Mesenchymal stem cell of adipose (primary cell): ENCODE measurements around a stretch of chr11.

GRCh38 chr11:128411729-128412324 is 175.5 kb downstream of the ETS1 start:
- CAGE, long polyA plus RNA = no peak

DNA sequence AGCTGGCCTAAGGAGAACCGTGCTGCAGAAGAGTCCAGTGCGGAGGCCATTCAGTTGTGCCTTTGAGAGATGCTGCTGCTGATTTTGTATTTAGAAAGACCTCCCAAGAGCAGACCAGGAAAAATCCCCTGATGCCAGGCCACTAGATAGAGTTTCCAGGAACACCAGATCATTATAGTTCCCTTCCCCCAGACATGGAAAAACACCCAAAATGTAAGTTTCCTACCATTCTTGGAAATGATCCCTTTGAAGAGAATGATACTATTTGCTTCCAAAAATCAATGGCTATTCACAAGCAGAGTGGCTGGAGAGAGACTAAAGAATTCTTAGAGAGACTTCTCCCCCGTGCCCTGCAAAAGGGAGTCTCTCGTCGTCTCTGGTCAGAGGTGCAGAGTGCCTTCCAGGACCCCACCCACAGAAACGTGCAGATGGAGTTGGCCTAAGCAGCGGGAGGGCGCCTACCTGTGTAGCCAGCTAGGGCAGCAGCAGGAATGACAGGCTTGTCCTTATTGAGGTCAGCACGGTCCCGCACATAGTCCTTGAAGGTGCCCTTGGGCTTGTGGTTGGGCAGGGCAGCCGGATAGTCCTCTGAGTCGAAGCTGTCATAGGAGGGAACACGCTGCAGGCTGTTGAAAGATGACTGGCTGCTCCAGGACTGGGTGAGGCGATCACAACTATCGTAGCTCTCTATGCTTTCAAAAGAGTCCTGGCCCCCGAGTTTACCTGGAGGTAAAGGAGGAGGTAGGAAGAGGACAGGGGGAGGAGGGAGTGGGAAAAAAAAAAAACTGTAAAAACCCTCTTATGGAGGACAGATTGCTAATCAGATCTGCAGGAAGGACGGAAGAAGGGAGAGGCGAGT is 107.4 kb downstream of the ETS1 start:
- CAGE, long polyA plus RNA = no peak

GRCh38 chr11:128506899-128507931 is 80.1 kb downstream of the ETS1 start:
- CAGE, long polyA plus RNA = no peak

DNA sequence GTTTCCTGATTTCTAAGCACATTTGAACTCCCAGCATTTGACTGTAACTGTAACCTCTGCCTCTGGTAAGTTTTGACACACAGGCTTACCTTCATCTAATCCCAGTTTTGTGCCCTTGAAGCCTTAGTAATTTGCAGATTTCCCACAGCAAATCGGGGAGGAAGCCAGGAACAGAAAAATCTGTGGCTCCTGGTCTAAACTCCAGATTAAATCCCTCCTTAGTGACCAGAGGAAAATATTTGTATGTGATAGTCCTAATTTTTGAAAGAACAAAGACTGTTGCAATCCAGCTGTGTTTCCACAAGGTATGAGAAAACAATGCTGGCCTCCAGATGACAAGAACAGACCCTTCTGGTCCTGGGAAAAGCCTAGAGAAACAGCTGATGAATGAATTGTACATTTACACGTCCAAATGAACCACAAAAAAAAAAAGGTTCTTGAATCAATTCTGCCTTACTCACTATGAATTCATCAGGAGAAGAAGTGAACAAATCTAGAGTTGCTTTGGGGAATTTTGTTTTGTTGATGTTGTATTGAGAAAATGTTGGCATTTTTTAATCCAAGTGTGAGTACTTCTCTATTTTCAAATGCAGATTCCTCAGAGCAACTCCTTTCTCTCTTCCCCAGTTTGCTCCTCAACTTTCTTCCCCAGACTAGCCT is 63.7 kb downstream of the ETS1 start:
- CAGE, long polyA plus RNA = no peak

GRCh38 chr11:128561133-128561415 is 26.3 kb downstream of the ETS1 start:
- CAGE, long polyA plus RNA = no peak

DNA sequence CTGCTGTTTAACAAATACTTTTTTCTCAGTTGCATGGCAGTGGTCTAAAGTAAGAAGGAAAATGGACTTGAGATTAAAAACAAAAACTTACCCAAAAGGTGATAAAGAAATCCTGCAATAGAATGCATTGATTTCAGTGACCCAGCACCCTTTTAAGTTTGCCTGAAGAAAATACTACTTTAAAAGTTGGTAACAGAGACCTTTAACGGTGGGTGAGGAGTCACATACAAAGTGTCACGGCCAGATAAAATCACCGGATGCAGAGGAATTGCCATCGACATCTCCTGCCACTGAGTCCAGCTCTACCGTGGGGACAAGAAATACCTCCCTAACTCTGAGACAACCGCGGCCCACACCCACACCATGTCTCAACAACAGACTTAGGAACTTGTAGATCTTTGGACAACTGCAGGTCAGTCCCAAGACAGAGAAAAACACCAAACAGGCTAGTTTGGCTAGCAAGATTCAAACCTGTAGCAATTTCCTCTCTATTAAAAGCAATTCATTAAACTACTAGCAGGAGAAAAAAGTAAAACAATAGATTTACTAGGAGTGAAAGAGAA is 728 bp downstream of the ETS1 start:
- CAGE, long polyA plus RNA = no peak

DNA sequence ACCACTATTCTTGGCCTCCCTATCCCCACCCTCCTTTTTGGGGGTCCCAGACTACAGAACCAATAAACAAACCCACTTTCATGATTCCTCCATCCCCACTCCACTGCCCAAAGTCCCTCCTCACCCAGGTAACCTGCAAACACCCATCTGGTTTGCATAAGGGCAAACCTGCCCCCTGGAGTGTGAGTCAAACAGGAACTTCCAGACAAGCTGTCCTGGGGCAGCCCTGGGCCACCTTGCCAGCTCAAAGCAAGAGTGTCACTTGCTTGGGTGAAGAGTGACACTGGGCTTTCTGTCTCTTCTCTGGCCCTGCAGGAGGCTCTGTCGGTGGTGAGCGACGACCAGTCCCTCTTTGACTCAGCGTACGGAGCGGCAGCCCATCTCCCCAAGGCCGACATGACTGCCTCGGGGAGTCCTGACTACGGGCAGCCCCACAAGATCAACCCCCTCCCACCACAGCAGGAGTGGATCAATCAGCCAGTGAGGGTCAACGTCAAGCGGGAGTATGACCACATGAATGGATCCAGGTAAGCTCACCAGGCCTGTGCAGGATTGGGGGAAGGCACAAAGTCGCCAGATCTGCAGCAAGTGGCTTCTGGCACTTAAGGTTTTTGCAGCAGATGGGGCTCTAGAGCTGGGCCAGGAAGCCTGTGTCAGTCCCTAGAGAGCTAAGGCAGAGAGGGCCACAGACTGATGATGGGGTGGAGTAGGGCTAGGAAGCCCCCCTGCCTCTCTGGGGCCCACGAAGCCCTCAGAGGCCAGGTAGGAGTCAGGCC is 64.1 kb downstream of the FLI1 start:
- CAGE, long polyA plus RNA = no peak

- CAGE, long polyA plus RNA = no peak
Measured at GRCh38 chr11:128790098-128790750, 76.9 kb downstream of the KCNJ1 start.

DNA sequence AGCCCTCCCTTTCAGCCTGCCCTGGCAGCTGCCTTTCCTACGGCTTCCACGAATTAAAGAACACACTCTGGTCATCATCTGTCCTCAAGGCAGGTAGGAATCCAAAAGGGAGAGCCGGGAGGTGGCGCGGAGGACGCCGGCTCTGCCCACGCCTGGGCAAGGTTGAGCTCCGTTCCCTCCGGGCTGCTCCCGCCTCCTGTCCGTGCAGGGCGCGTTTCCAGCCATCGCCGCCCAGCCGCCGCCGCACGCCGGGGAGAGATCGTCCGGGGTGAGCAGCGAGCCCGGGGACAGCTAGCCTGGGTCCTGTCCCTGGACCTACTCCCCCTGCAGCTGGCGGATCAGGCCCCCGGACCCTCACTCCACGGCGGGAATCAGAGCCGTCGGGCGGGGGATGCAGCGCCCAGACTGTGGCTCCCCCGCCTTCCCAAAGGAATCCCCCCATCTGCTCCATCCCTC is 696 bp upstream of the KCNJ5 start:
- CAGE, long polyA plus RNA = no peak

DNA sequence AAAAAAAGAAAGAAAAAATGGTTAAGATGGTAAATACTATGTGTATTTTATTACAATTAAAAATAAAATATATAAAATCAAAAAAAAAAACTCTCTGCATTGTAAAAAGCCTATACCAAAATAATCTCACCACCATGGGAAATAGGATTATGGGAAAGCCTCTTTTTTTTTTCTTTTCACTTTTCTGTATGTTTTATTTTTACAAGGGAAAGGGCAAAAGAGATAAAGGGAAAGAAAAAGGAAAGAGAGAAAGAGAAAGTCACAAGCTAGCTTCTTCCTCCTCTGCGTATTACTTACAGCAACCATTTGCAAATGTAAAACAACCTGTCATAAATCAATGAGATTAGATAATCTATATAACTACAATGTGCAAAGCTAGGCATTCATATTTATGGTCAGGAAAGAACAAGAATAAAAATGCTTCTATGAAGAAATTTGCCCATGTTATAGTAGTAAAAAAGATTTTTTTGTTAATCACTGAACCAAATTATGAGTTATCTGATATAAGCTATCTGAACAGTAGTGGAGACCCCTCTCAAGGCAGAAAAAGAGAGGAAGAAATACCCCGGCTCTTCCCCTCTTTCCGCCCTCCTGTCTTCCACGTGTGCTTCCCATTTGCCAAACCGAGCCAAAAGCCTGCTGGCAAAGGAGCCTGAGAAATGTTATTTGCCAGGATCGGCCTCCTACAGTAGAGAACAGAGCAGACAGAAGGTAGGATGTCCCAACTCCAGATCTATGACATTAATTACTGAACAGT is 50.3 kb downstream of the ARHGAP32 start:
- CAGE, long polyA plus RNA = no peak

DNA sequence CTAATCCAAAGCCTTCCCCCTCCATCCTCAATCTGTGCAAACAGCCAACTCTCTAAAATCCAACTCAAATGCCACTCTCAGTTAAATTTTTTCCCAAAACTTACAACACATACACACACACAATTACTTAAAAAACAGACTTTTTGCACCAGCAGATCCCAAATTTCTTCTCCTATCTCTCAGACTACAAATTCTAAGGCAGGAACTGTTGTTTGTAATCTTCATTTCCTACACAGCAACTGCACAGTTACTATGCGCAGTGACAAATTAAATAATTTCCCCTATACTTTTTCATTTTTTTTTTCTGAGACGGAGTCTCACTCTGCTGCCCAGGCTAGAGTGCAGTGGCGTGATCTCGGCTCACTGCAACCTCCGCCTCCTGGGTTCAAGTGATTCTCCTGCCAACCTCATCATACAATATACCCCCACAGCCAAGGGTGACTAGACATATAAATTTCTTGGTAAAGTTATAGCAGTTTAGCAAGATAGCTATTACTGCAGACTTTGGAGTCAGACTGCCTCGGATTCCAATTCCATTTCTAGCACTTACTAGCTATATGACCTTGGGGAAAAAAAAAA is 47.7 kb upstream of the ARHGAP32 start:
- CAGE, long polyA plus RNA = no peak

DNA sequence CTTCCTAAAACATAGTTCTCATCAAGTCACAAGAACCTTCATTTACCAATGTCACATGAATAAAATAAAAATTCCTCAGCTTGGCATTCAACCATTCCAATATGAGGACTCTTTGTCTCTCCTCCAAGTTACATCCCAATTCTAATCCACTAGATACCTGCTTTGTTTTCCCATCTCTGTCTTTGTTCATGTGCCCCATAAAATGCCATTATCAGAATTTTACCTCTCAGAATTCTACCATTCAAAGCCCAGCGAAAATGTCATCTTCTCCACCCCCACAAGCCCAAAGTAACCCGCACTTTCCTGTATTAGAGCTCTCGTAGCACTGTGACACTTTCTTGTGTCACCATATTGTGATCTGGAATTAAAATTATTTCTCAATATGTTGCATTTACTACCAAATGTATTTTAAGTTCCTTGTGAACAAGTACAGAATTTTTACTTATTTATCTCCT is 51.5 kb upstream of the ARHGAP32 start:
- CAGE, long polyA plus RNA = no peak

GRCh38 chr11:129248733-129249303 is 56.7 kb upstream of the ARHGAP32 start:
- CAGE, long polyA plus RNA = no peak

- CAGE, long polyA plus RNA = no peak
Measured at GRCh38 chr11:129313470-129314024, 62.1 kb upstream of the BARX2 start.

DNA sequence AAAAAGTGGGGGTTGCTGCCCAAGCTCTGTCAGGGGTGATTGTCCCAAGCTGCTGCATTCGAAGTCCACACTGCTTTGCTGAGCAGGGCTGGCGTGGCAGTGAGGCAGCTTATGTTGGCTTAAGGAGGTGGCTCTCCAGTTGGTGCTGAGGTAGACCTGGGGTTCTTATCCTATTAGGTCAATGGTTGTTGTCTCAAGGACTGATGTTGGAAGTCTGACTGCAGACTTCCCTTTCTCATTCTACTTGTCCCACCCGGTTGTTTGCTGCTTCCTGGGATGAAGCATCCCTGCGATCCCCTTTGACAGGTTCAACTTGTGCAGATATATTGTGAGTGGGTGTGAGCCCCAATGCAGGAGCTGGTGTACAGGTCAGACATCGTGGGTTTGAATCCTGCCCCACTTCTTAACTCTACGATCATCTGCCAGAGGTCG is 65.3 kb downstream of the BARX2 start:
- CAGE, long polyA plus RNA = no peak

- CAGE, long polyA plus RNA = no peak
Measured at GRCh38 chr11:129854297-129855093, 38.8 kb downstream of the TMEM45B start.

GRCh38 chr11:129861710-129862311 is 33.6 kb downstream of the NFRKB start:
- CAGE, long polyA plus RNA = no peak

DNA sequence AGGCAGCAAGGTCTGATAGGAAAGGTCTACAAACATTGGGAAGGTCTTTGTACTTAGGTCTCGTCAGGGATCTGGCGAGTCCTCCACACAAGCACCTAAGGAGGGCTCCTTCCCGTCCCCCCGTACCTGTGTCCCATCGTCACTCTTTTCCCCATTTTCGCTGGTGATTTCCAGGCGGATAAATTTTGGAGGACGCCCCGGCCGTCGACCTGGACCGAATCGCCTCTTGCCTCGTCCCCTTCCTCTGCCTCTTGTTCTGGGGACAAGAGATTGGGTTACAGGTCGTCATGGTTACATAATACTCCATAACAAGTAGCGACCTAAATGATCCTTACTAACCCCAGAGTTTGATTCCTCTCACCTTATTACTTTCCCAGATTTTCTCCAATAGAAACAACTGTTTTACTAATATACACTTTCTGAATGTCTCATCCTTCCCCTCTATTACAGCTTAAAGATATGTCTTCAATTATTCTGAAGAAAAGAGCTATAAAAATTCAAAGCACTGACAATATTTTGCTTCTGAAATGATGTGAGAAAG is 36.7 kb upstream of the NFRKB start:
- CAGE, long polyA plus RNA = no peak

DNA sequence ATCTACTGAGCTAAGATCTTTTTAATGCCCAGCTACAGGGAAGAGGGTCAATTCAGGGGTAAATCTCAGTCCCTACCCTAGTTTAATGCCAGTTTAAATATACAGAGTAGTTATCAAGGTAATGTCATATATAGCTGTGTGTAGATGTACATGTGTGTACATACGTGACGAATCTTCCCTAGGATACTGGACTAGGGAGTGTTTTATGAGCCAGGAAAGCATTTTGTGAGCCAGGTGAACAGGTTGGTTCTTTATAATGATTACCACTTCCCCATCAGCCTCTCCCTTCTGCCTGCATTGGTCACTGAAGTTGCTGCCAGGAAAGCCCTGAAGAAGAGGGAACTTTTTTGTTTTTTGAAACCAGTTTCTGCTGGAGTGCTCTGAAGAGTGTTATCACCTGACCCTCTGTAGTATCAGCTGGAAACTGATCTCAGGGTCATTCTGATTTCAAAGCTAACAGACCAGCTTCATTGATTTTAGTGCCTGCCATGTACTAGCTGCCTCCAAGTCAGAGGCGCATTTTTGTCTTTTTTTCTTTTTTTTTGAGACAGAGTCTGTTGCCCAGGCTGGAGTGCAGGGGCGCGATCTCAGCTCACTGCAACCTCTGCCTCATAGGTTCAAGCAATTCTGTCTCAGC is 14.2 kb upstream of the ST14 start:
- CAGE, long polyA plus RNA = no peak

DNA sequence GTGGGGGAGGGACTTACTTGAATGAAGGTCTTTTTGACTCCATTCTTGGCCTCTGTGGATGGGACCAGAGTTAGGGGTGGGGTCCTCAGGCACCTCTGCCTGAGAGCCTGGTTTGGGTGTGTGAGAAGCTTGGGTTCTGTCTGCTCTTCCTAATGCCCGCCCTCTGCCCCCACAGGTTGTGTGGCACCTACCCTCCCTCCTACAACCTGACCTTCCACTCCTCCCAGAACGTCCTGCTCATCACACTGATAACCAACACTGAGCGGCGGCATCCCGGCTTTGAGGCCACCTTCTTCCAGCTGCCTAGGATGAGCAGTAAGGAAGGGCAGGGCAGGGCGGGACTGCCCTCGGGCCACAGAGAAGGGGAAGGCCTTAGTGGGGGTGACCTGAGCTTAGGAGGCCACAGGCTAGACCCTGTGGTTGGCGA is 34.4 kb downstream of the ST14 start:
- CAGE, long polyA plus RNA = no peak